Measurements from ENCODE around the gene WFIKKN2.

DNA sequence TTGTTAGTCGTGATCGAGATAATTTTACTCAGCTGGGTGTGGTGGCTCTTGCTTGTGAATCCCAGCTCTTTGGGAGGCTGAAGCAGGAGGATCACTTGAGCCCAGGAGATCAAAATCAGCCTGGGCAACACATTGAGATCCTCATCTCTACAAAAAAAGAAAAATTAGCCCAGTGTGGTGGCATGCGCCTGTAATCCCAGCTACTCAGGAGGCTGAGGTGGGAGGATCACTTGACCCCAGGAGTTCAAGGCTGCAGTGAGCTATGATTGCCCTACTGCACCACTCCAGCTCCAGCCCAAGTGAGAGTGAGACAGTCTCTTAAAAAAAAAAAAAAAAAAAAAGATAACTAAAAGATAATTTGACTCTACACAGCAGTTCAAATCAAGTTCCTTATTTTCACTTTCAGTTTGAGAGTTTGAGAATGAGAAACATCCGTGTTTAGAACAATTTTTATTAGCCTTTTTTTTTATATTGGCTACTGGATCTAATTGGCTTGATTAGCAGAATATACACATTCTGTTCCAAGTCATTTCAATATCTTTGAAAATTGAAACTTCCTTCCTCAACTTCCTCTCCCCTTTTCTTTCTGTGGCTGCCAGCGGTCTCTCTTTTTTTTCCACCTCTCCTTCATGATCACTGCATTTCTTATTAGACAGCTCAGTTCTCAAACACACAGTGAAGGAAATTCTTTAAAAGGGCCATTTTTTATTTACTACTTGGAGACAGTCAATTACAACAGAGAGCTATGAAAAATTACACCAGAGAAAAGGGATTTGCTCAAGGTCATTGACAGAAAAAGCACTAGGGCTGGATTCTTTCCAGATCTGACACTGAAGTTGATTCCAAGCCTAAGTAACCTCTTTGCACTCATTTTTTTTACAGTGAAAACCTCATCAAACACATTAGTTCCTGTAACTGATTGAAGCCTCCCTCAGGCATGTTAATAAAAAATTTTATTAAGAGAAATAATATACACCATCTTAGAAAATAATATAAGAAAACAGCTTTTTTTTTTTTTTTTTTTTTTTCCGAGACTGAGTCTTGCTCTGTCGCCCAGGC lies 4.5 kb upstream of the ACSF2 start:
- PRO-cap = no peak
- RAMPAGE, long total RNA = no peak

GRCh38 chr17:50447904-50448334 lies 20.8 kb downstream of the CHAD start:
- PRO-cap = no peak
- RAMPAGE, long total RNA = no peak

GRCh38 chr17:50464730-50465776 lies 3.6 kb downstream of the CHAD start:
- PRO-cap = no peak
- RAMPAGE, long total RNA = no peak

GRCh38 chr17:50466820-50467468 lies 1.7 kb downstream of the CHAD start:
- PRO-cap = no peak
- RAMPAGE, long total RNA = no peak

- PRO-cap = no peak
- RAMPAGE, long total RNA = no peak
Observed at GRCh38 chr17:50473372-50473894, 4.8 kb upstream of the CHAD start.

GRCh38 chr17:50672989-50673644 lies 34.6 kb downstream of the ANKRD40 start:
- PRO-cap = no peak
- RAMPAGE, long total RNA = no peak

DNA sequence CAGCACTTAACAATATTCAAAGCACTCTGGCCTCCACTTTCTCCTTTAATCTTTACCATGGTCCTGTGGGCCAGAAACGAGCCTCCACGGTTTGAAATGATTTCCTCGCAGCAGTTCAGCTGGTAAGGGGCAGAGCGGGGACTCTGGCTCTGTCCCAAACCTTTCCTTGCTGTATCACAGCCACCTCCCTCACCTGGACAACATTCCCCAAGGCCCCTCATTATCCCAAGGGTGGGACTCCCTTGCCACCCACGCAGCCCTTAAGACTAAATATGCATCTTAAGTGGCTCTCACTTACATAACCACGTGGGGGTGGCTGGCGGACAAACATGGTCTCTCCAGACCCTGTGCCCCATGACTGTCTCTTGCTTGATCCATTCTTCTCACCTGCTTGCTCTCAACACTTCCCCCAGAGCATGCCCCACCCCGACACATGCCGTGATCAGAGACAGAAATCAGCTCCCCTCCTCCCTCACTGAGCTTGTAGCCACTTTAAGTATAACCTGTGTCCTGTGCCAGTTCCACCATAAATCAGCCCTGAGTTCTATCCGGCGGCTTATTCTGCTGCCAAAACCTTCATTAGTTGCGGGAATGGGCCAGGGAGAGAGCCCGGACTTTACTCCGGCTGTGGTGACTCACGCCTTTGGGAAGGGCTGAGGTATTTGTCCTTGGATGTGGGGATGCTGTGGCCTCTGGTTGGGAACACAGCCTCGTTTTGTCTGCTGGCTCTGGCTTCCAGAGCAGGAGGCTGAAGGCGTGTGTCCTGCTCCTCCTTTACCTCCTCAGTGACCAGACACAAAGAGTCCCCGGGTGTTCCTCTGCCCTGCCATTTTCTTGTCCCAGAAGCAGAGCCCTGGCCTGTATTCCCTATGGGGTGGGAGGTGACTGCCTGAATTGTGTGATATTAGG lies 21.2 kb downstream of the ANKRD40 start:
- PRO-cap = no peak
- RAMPAGE, long total RNA = no peak

GRCh38 chr17:50835443-50835967 lies at the start of gene WFIKKN2:
Gene WFIKKN2, plus strand, starts transcription at chr17:50835586.
- PRO-cap = no peak
- RAMPAGE, long total RNA = no peak

DNA sequence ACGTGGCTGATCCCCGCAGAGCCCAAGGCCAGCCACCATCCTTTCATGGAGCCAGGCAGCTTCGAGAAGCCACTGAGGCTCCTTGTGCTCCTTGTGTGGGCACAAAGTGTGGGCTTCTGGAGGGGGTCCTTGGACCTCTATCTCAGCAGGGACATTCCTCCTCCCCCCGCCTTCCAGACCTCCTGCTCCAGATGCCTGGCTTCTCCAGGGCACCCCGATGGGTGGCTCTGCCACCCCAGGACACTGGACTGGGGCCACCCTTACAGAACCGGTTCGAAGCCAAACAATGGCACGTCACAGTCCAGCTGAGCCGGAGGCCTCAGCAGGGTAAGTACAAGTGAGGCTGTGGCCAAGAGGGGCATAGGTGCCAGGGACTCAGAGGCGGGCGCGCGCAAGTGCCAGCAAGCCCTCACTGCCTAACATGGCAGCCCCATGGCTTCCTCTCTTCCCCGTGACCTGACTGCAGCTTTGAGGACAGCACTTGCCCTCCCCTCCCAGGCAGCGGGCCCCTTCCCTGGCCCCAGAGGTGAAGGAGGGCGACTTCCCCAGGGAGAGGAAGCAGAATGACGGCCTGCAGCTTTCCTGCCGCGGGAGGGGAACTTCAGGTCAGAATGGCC lies 51.8 kb upstream of the TOB1 start:
- PRO-cap = no peak
- RAMPAGE, long total RNA = no peak

GRCh38 chr17:51019924-51020677 lies 100.6 kb downstream of the SPAG9 start:
- PRO-cap = no peak
- RAMPAGE, long total RNA = no peak

DNA sequence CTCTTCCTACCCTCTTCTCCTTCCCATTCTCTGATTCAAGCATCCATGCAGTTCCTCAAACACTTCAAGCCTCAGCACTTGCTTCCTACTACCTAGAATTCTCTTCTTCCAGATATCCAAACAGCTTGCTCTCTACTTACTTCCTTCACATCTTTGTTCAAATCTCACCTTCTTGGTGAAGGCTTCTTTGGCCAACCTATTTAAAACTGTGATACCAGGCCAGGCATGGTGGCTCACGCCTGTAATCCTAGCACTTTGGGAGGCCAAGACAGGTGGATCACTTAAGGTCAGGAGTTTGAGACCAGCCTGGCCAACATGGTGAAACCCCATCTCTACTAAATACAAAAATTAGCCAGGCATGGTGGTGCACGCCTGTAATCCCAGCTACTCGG lies 38.8 kb downstream of the SPAG9 start:
- PRO-cap = no peak
- RAMPAGE, long total RNA = no peak

DNA sequence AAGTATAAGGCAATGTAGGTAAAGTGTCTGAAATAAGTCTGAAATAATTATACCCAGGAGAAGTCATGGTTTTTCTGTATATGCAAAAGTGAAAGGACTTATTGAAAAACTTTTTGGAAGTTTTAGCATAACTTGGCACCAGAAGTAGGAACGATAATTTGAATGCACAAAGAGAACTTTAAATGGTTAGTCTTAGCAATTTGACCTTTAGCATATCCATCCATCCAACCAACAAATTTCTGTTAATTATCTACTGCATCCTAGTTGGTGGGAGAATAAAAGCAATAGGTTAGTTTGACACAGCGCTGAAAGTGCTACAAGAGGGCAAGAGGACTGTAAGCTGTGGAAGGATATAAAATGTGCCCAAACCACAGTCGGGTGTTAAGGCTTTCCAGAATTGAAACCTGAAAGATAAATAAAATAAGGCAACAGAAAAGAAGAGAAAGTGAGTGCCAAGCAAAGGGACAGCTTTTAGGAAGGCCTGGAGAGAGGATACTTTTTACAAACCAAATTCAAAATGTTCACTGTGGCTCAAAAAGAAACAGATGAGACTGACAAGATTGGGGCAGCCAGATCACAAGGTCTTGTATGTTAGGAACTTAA lies 17.6 kb downstream of the SPAG9 start:
- PRO-cap = no peak
- RAMPAGE, long total RNA = no peak

GRCh38 chr17:52132793-52133205 lies 25.7 kb downstream of the CA10 start:
- PRO-cap = no peak
- RAMPAGE, long total RNA = no peak

DNA sequence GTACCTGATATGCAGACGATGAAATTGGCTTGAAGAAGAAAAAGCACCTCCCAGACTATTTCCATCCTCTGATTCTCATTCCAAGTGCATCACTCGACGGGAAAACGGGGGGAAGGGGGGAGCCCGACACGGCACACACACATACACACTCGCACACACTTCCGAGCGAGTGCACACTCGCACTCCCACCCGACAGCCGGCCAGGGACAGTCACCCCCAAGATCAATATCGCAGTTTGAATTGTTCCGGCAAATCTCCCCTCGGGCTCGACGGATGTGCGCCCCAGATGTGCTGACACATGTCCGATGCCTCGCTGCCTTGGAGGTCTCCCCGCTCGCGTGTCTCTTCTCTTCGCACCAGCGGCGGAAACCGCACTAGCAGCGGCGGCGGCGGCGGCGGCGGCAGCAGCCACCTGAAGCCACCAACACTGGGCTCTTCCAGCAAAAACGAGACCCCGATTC lies 762 bp downstream of the CA10 start:
- PRO-cap = no peak
- RAMPAGE, long total RNA = no peak

- PRO-cap = no peak
- RAMPAGE, long total RNA = no peak
Observed at GRCh38 chr17:53500913-53501505, 321.7 kb upstream of the KIF2B start.

DNA sequence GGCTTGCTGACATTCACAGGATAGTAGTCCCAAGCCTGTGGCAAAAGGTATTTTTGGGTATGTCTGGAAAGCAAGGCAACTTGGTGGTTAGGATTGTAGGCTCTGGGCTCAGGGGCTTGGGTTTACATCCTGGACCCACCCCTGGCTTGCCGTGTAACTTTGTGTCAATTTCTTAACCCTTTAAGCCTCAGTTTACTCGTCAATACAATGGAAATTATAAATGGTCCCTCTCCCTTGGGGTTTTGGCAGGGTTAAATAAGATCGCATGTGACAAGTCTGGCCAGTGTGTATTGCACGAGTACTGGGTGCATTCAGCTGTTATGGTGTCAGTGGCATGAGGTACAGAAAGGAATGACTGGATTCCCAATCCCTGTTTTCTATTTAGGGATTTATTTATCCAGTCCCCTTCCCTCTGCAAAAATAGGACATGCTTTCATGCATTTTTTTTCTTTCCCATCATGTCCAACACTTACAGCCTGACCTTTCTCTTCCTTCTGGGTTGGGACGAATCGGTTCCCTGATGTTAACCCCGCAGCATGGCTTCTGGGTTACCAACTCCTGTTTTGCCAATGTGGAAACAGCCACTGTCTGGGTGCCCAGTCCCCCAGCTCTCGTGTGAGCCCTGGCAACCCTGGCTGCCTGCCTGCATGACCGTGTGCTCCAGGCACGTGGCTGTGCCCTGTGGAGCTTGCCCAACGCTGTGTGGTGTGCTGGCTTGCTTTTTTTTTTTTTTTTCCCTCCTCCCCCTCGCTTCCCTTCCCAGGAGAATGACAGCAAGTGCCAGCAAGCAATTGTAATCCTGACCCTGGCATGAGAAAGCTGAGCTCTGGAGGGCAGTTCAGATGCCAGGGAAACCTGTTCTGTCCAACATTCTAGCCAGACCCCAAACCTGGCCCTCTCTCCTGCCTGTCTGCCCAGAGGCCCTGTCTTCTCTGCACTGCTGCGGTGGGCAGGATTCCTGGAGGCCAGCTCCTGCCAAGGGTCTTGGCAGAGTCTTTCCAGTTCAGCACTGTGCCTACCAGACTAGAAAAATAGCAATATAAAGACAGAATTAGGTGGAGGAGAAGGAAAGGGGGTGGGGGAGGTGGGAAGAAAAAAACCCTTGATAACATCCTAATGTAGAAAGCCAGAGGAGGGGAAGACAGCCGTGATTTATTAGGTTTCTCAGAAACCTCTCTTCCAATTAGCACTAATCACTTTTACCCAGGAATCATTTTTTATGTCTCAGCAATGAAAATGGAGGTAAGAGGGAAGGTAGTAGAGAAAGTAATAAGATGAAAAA lies 8.7 kb downstream of the HLF start:
- PRO-cap = no peak
- RAMPAGE, long total RNA = no peak

DNA sequence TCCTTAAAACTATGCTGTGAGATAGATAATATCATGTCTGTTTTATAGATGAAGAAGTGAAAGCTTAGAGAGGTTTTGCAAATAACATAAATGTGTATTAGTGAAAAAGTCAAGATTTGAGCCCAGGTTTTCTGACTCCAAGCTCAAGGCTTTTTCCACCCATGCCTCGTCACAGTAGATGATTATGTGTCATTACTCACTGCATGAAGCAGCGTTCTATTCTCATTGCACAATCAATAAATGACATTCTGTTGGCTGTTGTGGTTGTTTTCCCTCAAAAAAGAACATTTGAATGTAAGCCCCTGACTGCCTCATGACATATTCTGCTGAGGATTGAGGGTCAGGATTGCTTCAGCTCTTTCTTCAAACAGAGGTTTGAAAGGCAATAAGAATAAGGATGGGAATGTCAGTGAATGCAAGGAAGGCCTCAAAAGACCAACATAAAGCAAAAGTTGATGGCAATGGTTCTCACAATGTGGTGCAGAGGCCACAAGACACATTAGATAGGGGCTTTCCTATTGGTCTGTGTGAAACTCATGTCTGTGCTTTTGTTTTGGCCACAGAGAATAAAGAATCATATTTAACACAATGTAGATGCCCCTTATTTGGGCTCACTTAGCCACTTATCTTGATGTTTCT lies 5.3 kb upstream of the MMD start:
- PRO-cap = bidirectional peak, plus-strand start at position 366 of the sequence, minus-strand start at position 157 of the sequence
- RAMPAGE, long total RNA = no peak

- PRO-cap = no peak
- RAMPAGE, long total RNA = no peak
Observed at GRCh38 chr17:55730454-55731221, 8.0 kb upstream of the TMEM100 start.

DNA sequence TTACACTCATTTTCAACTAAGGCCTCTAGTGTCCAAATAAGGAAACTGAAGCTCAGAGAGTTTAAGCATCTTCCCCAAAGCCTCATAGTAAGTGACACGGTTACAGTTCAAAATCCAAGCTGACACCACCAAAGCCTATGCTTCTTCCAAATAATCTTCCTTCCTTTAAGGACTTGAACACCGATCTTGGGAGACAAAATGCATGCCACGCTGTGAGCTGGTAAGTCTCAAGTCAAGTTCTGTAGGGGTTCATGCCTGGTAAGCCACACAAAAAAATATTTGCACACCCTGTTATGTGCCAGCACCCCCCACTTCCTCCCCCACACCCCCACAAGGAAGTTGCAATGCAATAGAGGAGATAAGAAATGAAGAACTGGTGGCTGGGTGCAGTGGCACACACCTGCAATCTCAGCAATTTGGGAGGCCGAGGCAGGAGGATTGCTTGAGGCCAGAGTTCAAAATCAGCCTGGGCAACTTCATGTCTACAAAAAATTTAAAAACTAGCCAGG lies 5.6 kb downstream of the NOG start:
- PRO-cap = no peak
- RAMPAGE, long total RNA = no peak

DNA sequence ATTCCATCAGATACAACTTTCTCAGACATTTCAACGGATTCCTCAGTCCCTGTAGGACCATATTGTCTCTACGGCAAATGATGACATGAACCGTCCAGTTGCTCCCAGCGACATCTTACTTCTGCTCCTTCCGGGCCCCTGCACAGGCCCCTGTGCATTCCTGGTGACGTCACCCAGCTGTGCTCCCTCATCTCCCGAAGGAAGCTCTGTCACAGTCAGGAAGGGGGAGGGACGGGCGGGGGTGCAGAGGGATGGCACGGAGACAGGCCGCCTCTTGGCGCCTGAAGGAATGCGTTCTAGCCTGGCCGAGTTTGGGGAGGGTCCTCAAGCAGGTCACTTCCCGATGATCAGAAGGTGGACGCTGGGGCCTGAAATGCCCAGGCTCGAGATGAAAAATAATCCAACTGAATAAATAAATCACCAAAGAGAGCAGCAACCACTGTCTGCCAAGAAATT lies 114.1 kb downstream of the NOG start:
- PRO-cap = no peak
- RAMPAGE, long total RNA = no peak

All from urinary bladder (tissue), 3 donors.